GM19239 (cell line): ENCODE measurements around a stretch of chr9.

DNA sequence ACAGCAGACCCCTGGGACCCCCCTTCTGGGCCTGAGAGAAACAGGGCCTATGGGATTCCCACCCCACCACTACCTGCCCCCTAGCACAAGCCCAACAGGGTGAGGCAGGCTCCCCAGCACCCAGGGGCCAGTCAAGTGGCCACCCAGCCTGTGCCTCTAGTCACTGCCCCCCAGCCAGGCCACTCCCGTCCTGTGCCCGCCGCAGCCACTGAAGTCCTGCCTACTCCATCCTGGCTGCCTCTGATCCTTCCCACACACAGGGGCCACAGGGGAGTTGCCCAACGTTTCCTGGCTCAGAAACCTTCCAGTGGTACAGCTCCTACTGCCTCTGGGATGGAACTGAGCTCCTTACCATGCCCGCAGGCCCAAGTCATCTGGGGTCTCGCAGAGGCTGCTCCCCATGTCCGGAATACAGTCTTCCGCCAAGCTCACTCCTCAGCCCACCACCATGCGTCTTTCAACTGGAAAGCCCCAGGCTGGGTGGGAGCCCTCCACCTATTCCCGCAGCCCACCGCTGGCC lies 27.0 kb downstream of the NIBAN2 start:
- RRBS, result no CpG with 5 or more reads among the region's 11 CpGs

GRCh38 chr9:127545253-127546299 lies 23.3 kb downstream of the NIBAN2 start:
- RRBS, result 85% methylated on average over 4 of the region's 25 CpGs

GRCh38 chr9:127561519-127562435 lies 7.1 kb downstream of the NIBAN2 start:
- RRBS, result no CpG with 5 or more reads among the region's 20 CpGs

GRCh38 chr9:127562729-127563351 lies 6.0 kb downstream of the NIBAN2 start:
- RRBS, result 93% methylated on average over 1 of the region's 14 CpGs

DNA sequence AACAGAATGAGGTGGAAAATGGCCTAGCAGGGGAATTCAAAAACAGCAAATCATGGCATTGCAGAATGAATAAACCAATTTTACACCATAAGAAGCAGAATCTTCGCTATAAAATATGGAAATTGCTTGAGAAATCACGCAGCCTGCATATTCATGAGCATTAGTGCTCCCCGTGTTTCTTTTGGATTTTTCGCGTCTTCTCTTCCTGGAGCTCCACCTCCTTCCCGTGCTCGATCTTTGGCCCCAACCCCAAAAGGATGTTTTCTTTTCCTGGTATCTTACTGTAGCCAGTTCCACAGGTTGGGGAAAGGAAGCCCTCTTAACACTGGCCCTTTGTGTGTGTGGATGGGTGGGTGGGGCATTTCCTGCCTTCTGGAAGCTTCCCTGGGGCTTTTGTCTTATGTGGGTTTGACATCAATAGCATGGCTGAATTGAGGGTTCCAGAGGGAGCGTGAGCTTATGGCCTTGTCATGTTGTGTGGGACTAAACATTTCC lies 21.9 kb downstream of the STXBP1 start:
- RRBS, result no CpG with 5 or more reads among the region's 8 CpGs

DNA sequence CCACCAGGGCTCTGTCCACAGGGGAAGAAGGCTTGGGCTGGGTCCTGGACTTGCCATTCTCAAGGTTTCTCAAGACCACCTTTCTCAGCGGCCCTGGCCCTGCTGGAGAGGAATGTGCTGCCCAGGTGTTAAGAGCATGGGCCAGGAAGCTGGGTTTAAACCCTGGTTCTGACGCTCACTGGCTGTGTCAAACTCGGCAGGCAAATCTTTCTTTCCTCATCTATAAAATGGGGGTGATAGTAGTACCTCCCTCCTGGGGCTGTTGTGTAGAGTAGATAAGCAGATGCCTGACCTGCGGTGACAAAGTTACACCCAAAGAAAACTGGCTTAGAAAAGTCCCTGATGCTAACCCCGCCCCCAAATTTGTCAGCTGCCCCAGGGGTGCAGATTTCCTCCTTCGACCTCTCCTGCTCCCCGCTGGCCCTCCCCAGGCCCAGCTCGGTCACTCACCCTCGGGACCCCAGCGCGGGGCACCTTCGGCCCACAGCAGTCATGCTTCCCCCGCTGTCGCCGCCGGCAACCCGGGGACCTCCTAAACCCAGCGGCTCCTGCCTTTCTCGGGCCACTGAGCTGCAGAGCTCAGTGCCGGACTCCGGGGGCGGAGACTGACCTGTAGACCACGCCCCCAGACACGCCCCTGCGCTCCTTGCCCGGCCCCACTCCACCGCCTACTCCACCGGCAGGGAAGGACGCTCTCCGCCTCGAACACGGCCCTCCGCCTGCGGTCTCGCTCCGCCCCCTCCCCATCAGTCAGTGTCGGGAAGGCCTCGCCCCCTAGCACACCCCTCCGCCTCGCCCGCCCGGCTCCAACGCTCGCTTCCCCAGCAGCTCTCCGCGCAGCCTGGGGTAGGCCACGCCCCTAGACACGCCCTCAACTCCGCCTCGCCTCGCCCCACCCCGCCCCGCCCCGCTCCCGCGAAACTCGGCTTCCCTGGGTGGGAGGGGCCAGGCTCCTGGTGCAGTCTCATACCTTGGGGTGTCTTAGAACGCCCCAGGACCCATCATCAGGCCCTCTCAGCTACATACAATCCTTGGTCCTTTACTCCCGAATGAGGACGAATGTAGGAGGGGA lies 7.4 kb downstream of the SH2D3C start:
- RRBS, result 3% methylated on average over 10 of the region's 60 CpGs

DNA sequence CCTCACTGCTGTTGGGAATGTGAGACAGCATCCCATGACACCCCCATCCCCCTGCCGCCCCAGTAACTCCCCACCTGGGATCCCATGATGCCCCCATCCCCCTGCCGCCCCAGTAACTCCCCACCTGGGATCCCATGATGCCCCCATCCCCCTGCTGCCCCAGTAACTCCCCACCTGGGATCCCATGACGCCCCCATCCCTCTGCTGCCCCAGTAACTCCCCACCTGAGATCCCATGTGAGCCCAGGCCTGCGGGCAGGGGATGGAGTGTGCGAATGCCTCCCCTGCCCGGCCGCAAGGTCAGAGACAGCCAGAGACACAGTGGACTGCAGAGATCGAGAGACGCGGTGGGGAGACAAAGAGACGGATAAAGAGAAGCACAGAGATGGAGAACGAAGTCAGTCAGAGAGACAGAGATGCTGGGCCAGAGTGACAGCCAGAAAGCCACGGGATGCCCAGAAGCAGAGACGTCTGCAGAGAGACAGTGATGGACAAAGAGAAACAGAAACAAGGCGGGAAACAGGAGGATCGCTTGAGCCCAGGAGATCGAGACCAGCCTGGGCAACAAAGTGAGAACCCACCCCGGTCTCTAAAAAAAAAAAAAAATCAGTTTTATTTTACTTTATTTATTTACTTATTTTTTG lies 981 bp downstream of the SH2D3C start:
- RRBS, result no CpG with 5 or more reads among the region's 18 CpGs

- RRBS, result no CpG with 5 or more reads among the region's 19 CpGs
Observed at GRCh38 chr9:127782895-127783584, 2.8 kb upstream of the CDK9 start.

DNA sequence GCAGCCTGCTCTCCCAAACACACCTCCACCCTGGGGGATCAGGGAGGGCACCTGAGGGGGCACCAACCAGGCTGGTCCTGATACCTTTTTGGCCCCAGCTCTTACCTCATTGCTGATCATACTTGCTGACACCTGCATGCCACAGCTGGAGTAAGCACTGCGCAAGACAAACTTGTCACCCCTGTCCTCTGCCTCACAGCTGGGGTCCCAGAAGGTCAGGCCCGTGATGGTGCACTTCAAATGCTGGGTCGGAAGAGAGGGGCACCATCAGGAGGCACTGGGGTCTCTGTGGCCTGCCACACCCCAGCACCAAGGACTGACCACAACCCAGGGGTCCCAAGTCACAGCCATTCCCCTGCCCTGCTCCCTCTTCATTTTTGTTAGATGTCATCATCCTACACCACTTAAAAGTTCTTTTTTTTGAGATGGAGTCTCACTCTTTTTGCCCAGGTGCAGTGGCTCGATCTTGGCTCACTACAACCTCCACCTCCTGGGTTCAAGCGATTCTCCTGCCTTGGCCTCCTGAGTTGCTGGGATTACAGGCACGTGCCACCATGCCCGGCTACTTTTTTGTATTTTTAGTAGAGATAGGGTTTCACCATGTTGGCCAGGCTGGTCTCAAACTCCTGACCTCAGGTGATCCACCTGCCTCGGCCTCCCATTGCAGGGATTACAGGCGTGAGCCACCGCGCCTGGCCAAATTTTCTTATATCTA lies 17.3 kb downstream of the FPGS start:
- RRBS, result no CpG with 5 or more reads among the region's 11 CpGs

GRCh38 chr9:127833421-127833829 lies 21.0 kb downstream of the ENG start:
- RRBS, result no CpG with 5 or more reads among the region's 6 CpGs

- RRBS, result no CpG with 5 or more reads among the region's 10 CpGs
Observed at GRCh38 chr9:127872601-127872973, 4.9 kb downstream of the AK1 start.

GRCh38 chr9:127882527-127882945 lies 5.1 kb upstream of the AK1 start:
- RRBS, result no CpG with 5 or more reads among the region's 8 CpGs

- RRBS, result no CpG with 5 or more reads among the region's 6 CpGs
Observed at GRCh38 chr9:127969276-127969866, 11.4 kb downstream of the EEIG1 start.

DNA sequence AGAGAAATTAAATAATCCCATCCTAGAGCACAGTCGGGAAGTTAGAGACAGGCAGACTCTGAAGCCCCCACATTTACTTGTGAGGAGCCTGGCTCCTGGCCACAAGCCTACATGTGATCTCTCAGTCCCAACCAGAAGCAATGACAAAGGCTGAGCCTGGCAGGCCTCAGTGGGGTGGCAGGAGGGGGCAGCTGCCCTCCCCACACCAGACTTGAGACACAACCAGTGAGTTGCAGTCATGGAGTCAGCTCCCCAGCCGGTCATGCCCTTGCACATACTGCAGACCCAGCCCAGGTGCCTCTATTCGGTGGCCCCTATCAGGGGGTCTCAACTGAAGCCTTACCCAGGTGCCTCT lies 11.0 kb downstream of the NAIF1 start:
- RRBS, result no CpG with 5 or more reads among the region's 3 CpGs

- RRBS, result no CpG with 5 or more reads among the region's 17 CpGs
Observed at GRCh38 chr9:128062059-128062718, 4.9 kb downstream of the NAIF1 start.

GRCh38 chr9:128102789-128103924 lies 24.4 kb downstream of the PTGES2 start:
- RRBS, result 64% methylated on average over 9 of the region's 32 CpGs

GRCh38 chr9:128106534-128107110 lies 20.9 kb downstream of the PTGES2 start:
- RRBS, result 99% methylated on average over 2 of the region's 14 CpGs

- RRBS, result 91% methylated on average over 3 of the region's 11 CpGs
Observed at GRCh38 chr9:128107561-128108062, 19.9 kb downstream of the PTGES2 start.

DNA sequence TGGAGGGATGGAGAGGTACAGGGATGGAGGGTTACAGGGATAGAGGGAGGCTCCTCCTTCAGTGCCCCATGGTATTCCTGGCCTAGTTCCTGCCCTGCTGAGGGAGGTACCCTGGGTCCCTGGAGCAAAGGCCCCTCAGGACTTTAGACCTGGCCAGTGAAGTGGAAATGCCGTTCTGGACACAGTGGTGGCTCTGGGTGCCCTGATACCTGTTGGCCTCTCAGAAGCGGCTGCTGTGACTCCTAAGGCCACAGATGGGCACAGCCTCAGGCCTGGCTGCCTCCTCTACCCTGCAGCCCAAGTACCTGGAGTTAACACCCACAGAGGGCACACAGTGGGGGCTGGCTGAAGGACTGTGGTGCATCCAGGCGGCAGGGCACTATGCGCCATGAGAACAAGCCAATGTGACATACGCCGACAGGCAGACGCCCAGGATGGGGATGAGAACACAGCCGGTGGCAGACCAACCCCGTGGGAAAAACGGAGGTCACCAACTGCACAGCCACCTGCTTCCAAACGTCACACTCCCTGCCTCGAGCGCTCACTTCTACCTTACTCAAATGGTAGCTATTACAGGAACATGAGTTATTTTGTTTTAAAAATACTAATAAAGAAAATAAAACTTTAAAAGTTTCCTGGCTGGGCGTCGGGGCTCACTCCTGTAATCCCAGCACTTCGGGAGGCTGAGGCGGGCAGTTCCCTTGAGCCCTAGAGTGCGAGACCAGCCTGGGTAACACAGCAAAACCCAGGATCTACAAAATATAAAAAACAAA lies 8.2 kb downstream of the PTGES2 start:
- RRBS, result no CpG with 5 or more reads among the region's 18 CpGs

- RRBS, result no CpG with 5 or more reads among the region's 11 CpGs
Observed at GRCh38 chr9:128169791-128170566, 9.9 kb downstream of the BBLN start.